ENCODE results near the genes ETNK1 and SOX5.

GRCh38 chr12:15631215-15631828, 157.9 kb downstream of the EPS8 start:
- PRO-cap, result no peak

DNA sequence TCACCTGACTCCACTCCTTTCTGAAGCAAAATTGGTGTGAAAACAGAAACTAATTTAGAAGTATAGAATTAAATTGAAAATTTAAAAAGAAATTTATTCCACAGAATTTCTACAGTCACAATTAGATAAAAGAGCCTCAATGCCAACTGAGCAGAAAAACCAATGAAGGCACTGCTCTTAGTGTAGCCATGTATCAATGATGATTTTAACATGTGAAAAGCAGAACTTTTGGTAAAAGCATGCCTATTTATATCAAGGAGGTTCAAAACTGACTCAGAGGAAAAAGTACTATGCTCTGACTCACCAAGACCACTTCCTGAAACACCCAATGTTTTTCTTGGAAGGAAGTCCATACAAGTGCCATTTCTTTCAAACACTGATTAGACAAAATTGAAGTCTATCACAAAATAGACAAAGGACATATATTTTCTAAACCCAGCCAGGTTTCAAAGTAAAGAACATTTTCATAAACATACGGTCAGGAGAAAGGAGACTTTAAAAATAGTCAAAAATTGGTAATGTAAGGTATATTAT, 88.7 kb downstream of the EPS8 start:
- PRO-cap, result no peak

DNA sequence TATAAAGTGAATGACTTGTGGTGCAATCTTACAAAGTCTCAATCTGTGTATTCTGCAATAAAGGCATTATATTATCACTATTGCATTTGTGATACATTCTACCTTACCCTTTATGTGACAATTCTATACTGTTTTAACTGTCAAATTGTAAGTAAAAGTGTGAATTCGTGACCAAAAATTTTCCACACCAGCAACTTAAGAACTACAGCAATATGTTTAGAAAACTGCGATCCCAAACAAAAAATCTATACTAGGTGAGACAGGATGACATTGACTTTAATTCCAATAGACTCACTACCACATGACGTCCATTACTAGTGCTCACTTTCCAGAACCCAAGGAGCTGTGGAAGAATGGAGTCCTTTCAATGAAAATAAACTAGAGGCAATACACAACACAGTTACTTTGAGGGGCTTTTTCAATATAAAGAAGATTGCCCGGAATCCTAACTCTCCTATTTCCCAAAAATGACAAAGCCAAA, 1.5 kb downstream of the EPS8 start:
- PRO-cap, result no peak

GRCh38 chr12:15992735-15993057, 81.6 kb downstream of the DERA start:
- PRO-cap, result no peak

DNA sequence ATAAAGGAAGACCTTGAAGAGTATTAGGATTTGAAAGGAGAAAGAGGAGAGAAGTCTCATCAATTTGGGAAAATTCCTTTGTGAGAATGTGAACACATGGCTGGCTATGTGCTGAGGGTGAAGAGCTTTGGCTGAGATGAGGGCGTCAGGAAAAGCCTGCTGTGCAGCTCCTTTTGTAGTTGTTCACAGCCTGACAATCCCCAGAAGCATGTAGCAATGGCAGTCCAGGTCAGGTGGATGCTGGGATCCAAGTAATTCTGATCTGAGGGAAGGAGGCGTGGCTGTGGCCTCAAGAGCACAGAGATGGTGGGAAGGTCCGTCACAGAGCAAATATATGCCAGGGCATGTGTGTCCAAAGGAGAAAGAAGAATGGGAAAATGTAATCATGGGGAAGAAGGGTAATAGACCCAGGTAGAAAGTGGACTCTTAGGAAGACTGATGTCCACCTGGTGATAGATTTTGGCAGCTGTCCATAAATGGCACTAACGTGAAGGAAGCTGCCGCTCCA, 13.7 kb downstream of the MGST1 start:
- PRO-cap, result no peak

GRCh38 chr12:16607911-16608501, 2.0 kb upstream of the LMO3 start:
- PRO-cap, result no peak

- PRO-cap, result no peak
These were observed 15.7 kb downstream of the CAPZA3 start for GRCh38 chr12:18753351-18754226.

- PRO-cap, result no peak
These were observed 84.0 kb downstream of the PLEKHA5 start for GRCh38 chr12:19213186-19214228.

DNA sequence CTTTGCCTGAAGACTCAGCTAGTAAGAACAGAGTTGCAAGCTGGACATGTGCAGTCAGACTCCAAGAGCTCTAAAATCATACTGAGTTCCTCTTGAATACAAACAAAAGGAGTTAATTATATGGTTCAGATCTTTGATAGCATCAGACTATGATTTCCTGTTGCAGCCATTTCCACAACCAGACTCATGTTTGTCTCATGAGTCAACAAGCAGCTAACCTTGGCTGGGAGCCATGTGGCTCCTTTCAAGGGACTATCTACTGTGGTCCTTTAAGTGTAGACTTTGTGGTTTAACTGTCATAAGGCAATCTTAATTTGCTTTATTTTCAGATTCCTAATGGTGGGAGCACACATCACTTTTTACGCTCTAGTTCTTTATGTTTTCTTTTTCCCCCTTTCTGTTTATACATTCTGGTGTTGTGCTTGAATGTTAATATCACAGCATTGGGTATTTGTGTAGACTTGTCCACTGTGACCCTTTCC, 144.4 kb downstream of the PLEKHA5 start:
- PRO-cap, result no peak

DNA sequence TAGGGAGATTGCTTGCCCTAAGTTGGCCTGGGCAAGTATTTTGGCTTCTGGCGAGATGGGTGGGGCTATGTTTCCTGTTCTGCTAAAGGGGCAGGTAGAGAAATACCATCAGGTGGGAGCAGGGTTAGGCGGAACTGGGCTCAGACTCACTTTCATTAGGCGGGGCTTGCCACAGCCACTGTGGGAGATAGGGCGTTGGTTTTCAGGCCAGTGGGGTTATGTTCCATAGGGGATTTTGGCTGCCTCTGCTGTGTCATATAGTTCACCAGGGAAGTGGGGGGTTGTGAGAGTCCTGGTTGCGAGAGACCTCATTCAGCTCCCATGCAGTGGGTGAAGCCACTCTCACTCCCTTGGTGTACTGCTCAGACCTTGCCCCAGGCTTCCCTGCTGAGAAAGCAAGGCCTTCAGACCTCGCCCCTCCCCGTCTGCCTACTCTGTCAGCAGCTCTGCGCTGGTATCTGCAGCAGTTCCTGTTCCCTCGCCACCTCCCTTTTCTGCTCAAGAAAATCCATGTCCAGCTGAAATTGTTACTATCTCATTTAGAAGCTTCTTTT, 43.4 kb downstream of the AEBP2 start:
- PRO-cap, result no peak

DNA sequence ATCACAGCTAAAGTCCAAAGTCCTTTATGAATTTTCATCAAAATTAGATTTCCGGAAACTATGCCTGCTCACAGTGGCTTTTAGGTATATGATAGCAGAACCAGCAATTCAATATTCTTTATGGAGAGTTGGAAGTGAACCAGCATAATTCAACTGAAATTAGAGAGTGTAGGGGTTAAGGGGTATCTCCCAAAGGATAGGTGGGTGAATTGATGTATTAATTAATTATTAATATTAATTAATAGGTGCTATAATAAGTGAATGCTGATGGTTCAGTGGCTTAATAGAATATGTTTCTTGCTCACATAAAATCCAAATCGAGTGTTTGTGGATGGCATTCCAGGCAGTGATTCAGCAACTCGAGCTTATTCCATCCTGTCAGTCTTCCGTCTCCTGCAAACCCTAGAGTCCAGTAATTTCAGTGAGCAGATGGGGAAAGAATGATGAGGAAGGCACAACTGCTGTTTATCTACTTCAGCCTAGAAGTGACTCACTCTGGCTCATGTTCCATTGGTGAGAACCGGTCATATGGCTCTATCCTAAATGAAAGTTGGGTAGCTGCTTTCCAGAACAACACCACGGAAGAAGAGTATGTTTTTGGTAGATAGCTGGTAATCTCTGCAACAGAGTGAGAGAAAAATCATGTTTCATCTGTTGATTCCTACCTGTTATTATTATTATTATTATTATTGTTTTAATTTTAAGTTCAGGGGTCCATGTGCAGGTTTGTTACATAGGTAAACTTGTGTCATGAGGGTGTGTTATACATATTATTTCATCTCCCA, 421.8 kb upstream of the PDE3A start:
- PRO-cap, result no peak

DNA sequence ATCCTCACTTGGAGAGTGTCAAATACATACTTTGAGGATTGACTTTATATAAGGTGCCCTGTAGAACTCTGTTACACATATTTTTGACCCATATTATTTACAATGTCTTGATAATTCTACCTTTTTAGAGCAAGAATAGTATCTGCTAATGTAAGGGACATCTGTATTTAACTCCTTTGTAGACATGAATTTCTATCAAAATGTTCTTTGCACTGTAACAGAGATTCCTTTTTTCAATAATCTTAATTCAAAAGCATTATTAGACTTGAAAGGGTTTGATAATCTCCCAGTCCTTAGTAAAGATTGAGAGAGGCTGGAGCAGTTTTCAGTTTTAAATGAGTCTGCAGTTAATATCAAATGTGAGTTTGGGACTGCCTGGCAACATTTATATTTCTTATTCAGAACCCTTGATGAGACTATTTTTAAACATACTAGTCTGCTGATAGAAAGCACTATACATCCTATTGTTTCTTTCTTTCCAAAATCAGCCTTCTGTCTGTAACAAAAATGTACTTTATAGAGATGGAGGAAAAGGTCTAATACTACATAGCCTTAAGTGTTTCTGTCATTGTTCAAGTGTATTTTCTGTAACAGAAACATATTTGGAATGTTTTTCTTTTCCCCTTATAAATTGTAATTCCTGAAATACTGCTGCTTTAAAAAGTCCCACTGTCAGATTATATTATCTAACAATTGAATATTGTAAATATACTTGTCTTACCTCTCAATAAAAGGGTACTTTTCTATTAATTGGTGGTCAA, 8.5 kb upstream of the SPX start:
- PRO-cap, result no peak

DNA sequence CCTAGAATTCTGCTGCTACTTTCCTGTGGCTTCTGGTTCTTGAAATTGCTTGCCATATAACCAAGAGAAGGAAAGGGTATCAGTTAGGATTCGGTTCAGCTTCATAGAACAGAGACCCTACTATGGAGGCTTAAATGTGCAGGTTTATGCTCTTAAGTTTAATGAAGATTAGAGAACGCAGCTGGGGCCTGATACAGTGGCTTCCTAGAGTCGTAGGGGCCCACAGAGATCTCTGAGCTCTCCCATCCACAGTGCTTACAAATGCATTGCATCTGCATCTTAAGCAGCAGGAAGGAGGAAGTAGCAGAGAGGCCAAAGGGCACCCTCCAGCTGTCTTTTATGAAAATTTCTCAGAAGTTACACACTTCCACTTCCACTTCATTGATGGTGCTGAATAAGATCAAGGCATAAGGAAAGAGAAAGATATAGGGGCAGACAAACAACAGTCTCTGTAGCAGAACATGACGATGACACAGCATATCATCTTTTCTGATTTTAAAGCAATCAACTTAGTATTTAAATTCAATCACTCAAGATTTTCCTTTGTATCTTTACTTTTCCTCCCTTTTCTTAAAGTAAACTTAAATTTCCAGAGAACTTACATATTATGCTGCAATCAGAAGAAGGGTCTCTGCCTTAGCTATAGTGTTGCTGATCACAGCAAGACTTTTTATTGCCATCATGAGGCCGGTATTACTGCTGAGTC, 51.6 kb upstream of the ABCC9 start:
- PRO-cap, result no peak

DNA sequence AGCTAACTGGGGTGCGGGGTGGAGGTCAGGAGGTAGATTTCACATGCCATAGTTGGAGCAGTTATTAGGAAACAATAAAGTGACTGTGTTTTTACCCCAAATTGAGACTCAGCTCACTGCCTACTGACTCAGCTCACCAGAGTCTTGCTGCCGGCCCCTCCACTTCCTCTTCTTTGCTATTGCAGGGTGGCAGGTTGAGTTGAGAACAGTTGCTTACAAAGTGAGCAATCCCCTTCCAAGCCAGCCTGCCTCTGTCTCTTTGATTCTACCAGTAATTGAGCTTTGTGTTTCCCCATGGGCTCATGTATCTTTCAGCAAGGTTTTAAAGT, 12.9 kb downstream of the ST8SIA1 start:
- PRO-cap, result no peak

GRCh38 chr12:22333734-22334417, 631 bp downstream of the ST8SIA1 start:
- PRO-cap, result no peak

DNA sequence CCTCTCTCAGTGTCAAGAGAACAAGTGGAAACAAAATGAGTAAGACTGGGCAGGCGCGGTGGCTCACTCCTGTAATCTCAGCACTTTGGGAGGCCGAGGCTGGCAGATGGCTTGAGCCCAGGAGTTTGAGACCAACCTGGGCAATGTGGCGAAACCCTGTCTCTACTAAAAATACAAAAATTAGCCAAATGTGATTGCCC, 89.6 kb upstream of the ST8SIA1 start:
- PRO-cap, result no peak

GRCh38 chr12:22624897-22625268, at the start of gene ETNK1:
TSS of gene ETNK1 (plus strand) at chr12:22625171.
- PRO-cap, result bidirectional peak, plus-strand start at chr12:22625197, minus-strand start at chr12:22625109

- PRO-cap, result no peak
These were observed 662 bp downstream of the ETNK1 start for GRCh38 chr12:22625269-22626396.

GRCh38 chr12:23949344-23950077, at the start of gene SOX5:
TSS of gene SOX5 (minus strand) at chr12:23949670.
- PRO-cap, result no peak

DNA sequence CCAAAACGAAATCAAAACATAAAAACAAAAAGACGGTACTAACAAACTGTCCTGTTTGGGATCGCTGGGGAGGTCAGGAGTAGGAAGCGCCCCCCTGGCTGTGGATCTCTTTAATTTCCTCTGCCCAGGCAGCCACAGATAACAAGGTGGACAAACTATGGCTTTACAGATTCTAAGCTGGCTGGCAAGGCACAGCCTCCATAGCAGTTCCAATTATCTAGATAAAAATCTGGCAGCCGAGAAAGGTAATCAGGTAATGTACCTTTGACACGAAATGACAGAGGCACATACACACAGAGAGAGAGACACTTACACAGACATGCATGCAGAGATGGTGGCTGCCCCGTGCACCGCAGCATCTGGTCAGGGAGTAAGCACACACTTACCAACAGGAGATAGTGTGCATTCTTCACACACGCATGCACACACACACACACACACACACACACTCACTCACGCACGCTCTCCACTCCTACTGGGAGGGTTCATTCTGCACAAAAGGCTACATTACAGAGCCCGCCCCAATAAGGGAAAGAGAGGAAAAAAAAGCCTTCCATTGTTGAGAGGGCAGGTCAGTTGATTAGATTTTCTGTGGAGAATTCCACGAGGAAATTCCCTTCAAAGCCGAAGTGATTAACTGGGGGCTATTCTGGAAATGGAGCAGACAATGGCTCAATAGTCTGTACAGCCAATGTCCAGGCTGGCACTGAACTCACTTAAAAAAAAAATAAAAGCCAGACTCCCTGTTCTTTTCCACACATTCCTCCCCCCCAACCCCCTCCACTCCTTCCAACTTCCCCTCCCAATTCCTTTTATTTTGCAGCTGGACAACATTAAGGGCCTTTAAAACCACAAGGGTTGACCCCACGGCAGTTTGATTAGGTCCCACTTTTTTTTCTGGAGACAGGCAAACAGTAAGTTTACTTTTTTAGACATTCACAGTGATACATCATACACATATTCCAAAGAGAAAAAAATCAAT, 1.4 kb upstream of the SOX5 start:
- PRO-cap, result no peak

Measured in SP-49 (cell line).